HL-60 (cell line): Measurements from ENCODE around the gene FECH.

DNA sequence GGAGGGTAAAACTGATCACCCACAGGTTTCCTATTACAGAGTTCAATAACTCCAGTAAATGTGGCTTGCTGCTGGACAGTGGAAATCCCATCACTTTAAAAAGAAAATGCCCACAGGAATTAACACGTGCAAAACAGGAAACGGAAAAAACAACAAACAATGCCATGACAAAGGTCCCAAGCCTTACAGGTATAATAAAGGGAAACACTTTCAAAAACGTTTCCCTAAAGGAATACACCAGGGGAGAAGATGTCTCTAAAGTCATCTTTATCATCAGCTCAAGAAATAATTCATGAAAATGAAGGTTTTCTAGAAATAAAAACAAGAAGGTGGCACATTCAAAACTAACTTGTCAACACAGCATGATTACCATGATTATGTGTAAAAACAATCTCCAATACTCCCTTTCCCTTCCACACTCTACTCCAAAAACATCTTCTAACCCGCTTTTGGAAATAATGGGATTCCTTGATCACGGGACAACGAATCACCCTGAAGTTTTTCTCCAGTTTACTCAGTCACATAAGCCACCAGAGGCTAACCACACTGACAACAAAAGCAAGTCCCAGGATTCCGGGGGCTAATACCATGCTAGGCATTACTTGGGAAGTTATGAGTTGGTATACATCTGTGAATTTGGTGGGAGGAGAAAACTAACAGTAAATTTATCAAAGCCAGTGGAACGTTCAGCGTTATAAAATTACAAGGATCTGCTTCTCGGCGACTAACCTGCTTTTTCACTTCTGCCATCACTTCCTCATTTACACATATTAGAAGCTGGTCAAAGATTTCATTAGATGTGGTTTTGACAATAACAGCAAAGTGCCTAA, 167.8 kb downstream of the TCF4 start:
- RRBS, result no CpG with 5 or more reads among the region's 11 CpGs

- RRBS, result no CpG with 5 or more reads among the region's 6 CpGs
These were observed 87.8 kb downstream of the TCF4 start for GRCh38 chr18:55500162-55500721.

- RRBS, result no CpG with 5 or more reads among the region's 25 CpGs
These were observed 583 bp upstream of the TCF4 start for GRCh38 chr18:55588399-55589150.

DNA sequence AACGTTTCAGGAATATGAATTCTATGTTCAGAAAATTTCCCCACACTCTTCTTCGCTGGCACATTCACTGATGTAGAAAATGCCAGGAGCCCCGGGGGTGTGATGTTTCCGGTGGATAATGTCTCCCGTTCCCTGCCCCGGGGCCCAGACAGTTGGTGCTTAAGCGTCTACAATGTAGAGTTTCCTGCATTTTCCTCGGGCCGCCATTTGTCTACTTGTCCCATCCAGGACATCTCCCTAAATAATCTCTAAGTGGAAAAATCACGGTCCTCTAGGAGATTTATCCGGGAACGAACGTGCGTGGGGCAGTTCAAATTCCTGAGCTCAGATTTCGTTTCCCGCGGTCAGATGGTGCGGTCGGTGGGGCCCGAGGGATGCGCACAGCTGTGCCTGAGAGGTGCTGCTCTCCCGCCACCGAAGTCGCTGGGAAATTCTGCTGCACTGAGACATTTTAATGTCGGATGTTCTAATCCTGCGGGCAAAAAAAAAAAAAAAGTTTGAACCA, 191.6 kb upstream of the TCF4 start:
- RRBS, result no CpG with 5 or more reads among the region's 26 CpGs

DNA sequence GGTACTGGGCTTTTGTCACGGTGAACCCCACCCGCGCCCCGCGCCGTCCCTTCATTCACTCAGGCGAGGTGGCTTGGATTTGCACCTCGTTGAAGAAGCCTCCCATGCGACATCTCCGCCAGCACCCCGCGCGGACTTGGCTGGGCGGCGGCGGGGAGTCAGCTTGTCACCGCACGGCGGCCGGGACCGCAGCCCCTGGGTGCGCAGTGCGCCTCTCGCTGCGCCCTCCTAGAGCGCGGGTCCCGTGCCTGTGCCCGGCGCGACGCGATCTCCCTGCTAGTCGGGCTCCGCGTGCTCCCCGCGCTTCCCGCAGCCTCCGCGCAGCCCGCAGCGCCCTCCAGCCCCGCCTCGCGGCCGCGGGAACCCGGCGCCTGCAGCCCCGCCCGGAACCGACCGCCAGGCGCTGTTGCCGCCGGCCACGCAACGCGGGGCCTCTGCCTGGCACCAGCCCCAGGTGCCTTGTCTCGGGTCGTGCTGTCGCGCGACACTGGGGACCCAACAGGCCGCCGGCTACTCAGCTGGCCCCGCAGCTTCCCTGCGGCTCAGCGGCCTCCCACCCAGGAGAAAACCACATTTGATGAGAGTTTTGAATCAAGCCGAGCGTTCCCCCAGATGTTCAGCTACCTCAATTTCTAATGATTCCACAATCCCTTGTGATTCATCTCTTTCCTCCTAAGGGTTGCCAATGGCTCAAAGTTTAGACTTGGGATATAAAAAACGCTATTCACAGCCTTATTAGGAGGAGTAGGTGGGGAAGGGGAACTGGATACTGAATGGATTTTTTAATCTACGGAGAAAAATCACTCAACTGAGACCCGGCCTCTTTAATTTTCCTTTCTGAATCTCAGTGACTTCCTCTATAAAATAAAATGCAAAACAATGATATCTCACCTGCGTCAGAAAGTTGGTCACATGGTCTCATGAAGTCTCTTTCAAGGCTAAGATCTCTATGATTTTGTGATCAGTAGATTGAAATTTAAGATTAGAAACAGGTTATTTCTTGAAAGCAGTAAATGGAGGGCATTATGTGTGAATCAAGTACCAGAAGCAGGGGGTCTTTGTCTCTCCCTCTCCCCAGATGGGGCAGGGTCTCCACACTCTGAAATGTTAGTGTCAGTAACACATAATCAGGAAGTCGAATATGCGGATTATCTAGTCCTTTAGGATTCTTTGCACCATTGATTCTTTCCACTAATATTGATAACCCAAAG, 192.5 kb upstream of the TCF4 start:
- RRBS, result 7% methylated on average over 31 of the region's 78 CpGs

DNA sequence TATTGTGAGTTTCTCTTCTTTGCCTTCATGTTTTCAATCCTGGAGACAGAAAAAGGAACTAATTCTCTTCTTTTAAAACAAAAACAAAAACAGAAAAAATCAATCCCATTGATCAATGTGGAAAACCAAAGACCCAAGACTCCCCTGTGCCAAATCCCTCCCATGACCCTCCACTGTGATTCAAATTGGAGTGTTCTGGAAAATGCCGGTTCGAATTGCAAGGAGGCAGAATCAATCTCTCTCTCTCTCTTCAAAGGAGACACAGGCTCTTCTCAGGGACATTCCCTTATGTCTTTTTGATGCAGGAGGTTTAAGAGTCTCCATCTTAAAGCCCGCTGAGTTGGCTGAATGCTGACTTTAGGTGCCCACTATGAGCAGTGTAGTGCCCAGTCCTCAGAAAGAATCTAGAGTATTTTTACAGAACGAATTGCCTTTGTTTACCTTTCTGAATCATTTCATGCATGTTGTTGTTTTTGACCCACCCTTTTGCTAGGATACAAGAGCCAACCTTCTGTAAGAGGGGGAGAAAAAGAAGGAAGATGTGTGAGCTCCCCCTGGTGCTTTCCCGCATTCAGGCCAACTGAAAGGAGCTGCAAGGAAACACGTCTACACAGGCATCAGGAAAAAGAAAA, 193.4 kb upstream of the TCF4 start:
- RRBS, result no CpG with 5 or more reads among the region's 6 CpGs

DNA sequence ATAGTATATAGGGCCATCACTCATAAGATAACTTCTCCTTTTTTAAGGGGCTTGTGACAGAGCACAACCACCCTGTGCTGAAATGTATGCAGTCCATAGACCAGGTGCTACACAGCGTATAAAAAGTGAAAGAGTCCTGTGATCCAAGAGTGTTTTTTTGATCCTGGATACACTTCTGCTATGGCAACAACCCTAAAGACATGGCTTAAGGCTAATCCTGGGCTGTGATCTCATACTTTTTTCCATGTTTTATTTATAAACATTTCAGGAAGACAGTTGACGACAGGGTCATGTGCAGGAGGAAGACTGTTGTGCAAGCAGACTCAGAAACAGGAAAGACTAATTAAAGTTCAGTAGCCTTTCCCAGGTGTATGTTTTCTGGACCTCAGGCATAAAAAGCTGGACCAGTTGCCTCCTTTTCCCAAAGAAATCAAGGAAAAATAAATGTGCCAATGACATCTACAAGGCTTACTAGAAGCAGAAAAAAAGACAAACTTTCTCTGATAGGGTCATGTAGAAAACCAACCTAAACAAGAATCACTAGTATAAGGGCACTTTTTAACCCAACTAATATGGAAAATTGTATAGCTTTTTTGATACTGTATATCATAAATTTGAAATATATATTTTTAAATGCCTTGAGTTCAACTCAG, 400.7 kb upstream of the TCF4 start:
- RRBS, result no CpG with 5 or more reads among the region's 2 CpGs

GRCh38 chr18:56445215-56445806, 193.1 kb downstream of the TXNL1 start:
- RRBS, result no CpG with 5 or more reads among the region's 6 CpGs

DNA sequence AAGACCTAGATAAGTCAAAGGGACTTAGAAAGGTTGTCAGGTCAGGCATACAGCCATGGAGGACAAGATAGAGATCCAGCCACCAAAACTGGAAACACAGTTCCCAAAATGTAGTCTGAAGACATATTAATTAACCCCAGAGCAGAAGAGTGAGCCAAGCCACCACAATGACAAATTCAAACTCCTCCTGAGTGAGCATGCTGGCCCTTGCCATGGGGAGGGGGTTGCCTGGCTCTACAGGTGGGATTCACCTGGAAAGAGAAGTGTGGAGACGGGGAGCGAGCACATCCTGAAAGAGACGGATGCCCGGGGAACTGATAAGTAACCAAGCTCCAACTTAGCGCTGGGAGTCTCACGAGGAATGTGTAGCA, 151.1 kb downstream of the TXNL1 start:
- RRBS, result no CpG with 5 or more reads among the region's 6 CpGs

- RRBS, result no CpG with 5 or more reads among the region's 5 CpGs
These were observed 65.5 kb downstream of the TXNL1 start for GRCh38 chr18:56572968-56573205.

DNA sequence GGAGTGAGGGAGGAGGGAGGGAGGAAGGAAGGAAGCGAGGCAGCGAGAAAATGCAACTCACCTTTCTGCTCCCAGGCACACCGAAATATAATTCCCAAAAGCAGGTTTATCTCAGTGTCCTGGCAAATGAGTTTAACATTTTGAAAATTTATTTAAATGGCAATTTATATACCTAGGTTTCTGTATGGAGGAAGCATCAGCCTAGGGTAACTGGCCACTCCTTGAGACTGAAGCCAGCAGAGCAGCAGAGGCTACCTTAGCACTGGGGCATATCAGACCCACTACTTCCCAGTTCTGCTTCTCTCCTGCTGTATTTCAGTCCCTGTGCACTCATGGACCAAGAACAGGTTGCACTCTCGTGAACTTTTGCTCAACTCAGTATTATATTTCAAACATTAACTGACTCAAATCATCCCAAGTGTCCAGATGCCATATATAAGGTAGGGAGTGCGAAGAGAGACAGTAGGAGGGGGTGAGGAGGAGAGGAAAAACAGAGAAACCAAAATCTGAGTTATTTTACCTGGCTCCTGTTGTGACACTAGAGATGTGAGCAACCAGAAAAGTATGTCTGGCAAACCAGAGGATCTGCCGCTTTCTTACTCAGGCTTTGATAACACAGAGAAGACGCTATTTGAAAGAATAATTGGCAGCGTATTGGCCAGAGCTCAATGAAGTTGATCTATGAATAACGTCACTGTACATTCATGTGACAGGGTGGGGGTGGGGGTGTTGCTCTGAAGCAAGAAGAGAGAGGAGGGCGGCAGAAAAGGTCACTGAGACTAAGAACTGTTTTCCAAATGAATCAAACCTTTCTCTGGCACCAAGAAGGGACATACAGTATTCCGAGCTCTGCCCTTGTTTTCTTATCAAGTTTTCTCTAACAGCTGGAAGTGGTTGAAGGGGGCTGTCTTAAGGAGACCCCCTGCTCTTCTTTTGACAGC, 1.9 kb upstream of the ONECUT2 start:
- RRBS, result no CpG with 5 or more reads among the region's 11 CpGs

DNA sequence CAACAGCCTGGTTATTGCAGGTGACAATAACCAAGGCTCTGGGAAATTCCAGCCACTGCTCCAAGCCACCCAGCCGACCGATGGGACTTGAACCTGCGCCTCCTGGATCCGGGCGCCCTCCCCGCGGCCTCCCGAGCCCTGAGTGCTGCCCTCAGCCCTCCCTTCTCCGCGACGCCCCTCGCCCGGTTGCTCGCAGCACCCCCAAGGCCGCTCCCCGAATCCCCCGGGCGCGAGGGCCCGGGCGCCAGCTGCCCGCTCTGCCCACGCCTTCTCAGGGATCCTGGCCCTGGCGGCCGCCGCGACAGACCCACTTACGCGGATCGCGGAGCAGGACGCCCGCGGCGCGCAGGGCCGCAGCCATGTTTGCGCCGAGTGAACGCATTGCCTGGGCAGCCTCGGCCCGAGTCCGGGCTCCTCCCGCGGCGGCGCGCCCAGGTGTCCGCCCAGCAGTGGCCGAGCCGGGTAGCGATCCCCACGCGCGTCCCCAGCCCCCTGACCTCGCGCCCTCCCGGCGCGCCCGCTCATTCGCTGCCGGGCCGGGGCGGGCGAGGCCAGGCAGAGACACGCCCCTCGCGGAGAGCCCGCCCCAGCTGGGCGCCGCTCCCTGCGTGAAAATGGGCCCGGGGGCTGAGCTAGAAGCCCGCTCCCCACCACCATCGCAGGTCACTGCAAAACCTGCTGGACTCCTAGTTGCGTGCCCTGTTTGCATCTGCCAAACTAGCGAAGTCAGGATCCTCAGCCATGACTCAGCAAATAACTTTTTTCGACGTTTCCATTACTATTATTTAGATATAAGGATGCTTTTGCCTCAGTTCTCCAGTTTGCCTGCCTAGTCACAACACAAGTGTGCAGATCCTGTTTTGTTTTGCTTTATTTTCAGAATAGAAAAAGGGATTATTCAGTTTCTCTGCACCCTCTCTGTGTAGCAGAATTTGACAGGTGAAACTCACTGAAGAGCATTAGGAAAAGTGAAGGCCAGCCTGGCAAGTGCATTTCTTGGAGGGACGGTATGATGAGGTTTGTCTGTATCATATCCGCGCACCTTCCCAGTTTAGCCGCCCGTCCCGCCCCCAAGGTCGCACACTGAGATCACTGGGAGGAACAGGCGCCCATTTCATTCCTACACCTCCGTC, at the start of gene FECH:
Gene FECH, minus strand, starts transcription at position 464 of the 1,133 bp plus-strand sequence.
- RRBS, result 4% methylated on average over 39 of the region's 89 CpGs

- RRBS, result no CpG with 5 or more reads among the region's 2 CpGs
These were observed 47.6 kb upstream of the NARS1 start for GRCh38 chr18:57669267-57669662.

DNA sequence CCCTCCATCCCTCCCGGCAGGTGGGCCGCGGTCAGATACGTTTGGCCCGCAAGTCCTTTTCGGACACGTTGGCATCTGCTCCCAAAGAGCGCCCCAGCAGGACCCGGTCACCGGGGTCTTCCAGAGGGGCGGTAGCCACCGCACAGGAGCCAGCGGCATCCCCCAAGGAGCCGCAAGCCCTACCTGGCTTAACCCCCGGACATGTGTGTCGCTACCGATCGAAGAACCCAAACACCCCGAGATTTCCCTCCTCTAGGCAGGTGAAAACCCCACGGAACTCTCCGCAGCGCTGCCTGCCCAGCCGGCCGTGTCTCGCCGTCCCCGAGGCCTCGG, 670 bp downstream of the ATP8B1 start:
- RRBS, result 3% methylated on average over 24 of the region's 28 CpGs

DNA sequence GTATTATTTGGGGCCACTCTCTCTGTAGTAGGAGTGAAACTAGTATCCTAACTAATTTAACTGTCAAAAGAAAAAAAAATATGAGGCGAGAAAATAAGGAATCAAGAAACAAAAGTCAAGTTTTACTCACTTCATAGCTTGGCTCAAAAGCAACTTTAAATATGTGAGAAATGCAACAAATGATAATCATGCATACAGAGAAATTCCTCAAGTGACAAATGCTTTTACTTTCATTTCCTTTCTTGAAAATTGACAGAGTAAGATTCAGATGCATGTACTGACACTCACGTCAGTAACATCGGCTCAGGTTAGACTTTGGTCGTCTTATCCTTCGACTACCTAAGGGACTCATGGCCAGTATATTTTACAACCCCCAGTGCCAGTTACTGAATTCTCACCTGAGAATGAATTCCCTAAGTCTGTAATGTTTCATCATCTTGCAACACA, 30.2 kb upstream of the ATP8B1 start:
- RRBS, result no CpG with 5 or more reads among the region's 5 CpGs

- RRBS, result no CpG with 5 or more reads among the region's 12 CpGs
These were observed 57.2 kb downstream of the NEDD4L start for GRCh38 chr18:58101080-58101752.

- RRBS, result no CpG with 5 or more reads among the region's 9 CpGs
These were observed 142.4 kb downstream of the NEDD4L start for GRCh38 chr18:58186168-58187113.

DNA sequence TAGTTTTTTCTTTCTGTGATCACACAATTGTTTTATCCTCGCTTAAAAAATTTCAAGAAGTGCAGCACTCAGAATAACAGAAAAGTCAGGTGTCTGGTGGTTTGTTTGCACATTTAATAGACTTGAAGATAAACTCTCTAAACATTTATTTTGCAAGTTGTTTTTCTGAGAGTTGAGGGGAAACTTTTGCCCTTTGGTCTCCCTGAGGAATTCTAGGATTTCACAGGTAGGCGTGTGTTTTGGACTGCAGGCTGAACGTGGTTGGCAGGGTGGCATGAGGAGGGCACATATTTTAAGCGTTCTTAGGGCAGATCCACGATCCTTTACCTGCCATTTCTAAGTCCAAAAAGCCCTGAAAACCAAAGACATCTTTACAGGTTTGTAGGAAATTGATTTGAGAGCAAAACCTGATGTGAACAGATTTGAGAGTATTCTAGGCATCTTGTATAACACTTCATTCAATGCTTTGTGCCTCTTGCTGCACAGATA, 188.7 kb downstream of the NEDD4L start:
- RRBS, result no CpG with 5 or more reads among the region's 5 CpGs

GRCh38 chr18:58321965-58322352, 277.9 kb downstream of the NEDD4L start:
- RRBS, result no CpG with 5 or more reads among the region's 6 CpGs